Measurements from ENCODE around the gene MCUB.

DNA sequence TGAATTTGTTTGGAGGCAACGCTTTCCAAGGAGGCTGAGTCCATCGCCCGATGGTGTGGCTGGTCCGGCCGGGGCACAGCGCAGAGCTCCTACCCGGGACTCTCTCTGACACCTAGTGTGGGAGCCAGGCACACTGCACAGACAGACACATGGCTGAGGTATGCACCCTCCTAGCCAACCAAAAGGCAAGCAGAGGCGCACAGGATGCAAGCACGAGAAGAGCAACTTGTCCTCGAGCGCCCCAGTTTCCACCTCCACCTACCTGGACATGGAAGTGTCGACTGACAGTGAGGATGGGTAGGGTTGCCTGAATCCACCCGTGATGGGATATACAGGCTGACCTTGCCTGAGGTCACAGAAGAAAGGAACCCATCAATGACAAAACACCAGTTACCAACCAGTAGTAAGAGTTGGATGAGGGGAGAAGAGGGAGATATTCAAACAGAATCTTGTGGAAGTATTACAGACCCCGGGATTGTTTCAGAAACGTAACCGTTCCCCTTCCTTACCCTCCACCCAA, 87.3 kb downstream of the LEF1 start:
- RRBS, result 46% methylated on average over 3 of the region's 16 CpGs

DNA sequence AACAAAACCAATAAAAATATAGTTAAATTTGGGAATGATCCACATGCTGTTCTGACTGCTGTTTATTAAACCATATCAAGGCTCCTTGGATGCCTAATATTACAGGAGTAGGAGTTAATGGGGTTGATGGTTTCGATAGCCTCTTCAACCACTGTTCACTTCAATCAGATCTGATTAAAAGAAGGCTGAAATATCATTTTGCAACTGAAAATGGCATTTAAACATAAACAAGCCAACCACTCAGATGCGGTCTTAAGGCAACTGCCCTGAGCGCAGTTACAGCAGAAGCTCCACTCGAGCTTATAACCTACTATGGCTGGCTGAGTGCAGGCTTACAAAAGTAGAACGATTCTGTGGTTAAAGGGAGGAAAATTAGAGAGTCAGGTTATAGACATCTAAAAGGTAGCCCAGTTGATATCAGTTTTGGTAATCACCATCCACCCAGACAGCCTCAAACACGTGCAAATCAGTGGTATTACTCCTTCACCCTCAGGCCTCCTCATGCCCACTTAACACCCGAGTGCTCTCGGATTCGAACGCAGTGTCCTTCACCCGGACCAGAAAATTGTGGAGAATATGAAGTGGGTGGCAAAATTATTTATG, 3.2 kb downstream of the LEF1 start:
- RRBS, result no CpG with 5 or more reads among the region's 11 CpGs

GRCh38 chr4:108635622-108636438, 14.6 kb upstream of the OSTC start:
- RRBS, result no CpG with 5 or more reads among the region's 5 CpGs

GRCh38 chr4:108730548-108731020, 32.3 kb downstream of the ETNPPL start:
- RRBS, result no CpG with 5 or more reads among the region's 1 CpG

GRCh38 chr4:109559960-109560719, at the start of gene MCUB:
MCUB (plus strand) TSS chr4:109560246.
- RRBS, result 3% methylated on average over 16 of the region's 77 CpGs

GRCh38 chr4:109698602-109699019, 4.6 kb downstream of the CASP6 start:
- RRBS, result no CpG with 5 or more reads among the region's 2 CpGs

DNA sequence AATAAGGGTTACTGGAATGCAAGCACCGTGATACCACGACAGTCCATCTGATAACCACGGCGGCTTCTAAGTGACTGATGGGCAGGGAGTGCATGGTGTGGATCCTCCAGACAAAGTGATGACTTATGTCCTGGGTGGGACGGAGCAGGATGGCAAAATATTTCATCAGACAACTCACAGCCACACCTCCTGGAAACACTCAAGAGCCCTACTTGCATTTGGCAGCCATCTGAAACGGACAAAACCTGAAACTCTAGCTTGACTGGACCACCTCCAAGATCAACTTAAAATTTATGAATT, 25.8 kb downstream of the LRIT3 start:
- RRBS, result no CpG with 5 or more reads among the region's 6 CpGs

GRCh38 chr4:109874168-109874789, 26.4 kb downstream of the LRIT3 start:
- RRBS, result no CpG with 5 or more reads among the region's 6 CpGs

DNA sequence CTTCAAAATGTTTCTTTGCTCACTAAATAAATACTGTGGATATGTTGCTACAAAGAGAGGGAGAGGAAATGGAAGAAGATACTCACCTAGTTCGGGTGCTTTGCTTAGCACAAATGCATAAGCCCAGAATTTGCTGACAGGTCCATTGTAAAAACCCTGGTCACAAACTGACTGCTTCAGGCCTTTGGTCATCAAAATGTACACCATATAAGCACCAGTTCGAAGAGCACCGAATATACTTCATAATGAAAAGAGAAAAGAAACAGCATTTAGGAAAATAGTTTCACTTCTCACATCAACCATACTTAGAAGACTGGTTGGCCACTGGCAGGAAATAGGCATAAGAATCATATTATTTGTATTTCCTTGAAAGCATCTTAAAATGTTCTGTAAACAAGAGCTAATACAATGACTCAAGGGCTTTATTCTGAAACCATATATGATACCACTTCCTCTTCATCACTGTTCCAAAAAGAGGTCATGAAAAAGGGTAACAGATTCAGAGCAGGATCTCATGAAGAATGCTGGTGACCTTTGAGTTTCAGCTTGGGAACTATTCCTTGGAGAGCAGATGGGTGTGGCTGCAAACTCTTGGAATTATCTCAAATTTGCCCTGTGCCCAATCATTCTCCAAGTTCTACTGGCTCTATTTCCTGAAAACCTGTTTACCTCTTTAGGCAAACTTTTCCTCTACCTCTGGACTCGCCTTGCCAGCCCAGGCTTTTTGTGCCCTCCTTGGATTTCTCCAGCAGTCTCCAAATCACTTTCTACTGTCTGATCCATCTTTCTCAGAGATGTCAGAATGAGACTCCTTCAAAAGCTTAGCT, 138.7 kb downstream of the ELOVL6 start:
- RRBS, result no CpG with 5 or more reads among the region's 4 CpGs

GRCh38 chr4:110085102-110085658, 113.2 kb downstream of the ELOVL6 start:
- RRBS, result no CpG with 5 or more reads among the region's 2 CpGs

GRCh38 chr4:110197180-110198162, 944 bp downstream of the ELOVL6 start:
- RRBS, result 1% methylated on average over 4 of the region's 47 CpGs

DNA sequence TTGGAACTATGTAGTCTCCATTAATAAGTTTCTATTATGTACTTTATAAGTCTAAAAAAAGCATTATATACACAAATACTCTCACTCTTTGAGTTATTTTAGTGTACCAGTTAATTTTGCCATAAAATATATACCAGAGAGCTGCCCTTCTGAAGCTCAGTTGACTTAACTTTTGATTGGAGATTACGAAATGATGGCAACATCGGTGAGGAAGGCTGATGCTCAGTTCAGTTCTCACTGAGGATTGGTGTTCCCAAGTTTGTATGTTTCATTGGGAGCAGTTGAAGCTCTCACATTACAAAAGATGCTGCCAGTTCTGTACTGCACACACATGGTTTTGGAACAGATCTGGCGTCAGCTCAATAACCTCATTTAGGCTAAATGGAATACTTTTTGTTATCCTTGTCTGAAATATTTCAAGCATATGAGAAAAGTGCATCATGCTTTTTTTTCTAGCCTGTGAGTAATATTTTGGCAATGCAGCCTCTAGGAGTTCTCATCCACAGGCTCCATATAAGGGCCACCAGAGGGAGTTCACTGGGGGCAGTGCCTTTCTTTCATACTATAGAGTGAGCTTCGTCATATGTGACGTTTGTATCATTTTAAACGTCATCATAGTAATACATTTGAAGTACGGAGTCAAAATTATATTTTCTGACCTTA, 4.1 kb downstream of the ENPEP start:
- RRBS, result no CpG with 5 or more reads among the region's 7 CpGs

DNA sequence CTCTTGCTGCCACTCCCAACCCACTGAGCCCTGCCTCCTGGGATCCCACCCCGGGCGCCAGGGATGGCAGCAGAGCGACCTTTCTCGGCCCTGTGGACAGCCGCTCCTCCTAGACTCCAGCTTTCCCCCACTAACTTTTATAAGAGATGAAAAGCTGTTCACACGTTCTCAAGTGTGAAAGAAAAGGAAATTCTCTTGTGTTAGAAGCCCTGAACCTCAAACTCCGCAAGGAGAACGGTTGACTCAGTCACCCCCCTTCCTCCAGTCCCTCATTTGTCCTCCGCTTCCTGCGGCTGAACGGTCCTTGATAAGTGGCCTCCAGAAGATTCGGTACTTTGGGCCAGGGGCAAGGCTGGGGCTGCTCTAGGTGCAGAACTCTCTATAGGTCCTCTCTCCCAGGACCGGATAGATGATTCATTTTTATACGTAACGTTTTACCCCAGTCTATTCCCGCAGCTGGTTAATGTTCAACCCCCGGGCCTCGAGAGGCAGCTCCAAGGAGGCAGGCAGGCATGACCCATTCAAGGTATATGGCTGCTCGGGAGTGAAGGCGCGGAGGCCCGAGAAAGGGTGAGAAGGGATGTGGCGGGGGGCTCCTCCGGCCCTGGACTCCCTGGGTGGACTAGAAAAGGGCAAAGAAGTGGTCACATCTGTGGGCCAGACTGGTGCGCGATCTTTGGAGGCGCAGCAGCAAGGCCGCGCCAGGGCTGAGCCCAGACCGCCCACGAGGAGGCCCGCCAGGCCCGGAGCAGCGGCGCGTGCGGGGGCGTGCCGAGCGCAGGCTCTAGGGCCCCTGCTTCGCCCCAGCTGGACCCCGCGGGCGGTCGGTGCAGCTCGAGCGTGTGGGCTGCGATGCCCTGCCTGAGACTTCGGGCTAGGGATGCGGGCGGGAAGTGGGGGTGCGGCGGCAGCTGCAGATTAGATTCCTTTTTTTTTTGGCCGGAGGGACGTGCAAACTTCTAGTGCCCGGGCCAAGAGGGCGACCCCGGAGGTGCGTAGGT, 11.8 kb downstream of the PITX2 start:
- RRBS, result 14% methylated on average over 3 of the region's 59 CpGs

GRCh38 chr4:110628655-110629126, 5.8 kb upstream of the PITX2 start:
- RRBS, result no CpG with 5 or more reads among the region's 25 CpGs

DNA sequence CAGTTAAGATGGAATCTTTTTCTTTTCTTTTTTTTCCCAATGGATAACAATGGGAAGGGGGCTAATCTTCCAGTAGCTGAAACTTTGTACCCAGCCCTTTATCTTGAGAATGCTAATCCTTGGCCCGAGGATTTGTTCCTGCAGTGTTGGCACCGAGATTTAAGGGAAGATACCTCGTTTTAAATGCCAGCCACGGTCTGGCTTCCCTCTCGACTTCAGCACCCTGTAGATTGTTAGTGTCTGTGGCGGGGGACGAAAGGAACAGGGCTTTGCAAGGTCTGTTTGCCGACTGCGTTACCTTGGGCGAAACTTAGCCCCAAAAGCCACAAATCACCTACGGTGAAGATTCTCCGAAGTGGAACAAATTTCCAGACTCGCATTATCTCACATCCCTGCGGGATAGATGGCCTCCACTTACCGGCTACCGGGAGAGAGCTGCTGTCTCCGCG, 13.5 kb upstream of the PITX2 start:
- RRBS, result 10% methylated on average over 2 of the region's 18 CpGs

DNA sequence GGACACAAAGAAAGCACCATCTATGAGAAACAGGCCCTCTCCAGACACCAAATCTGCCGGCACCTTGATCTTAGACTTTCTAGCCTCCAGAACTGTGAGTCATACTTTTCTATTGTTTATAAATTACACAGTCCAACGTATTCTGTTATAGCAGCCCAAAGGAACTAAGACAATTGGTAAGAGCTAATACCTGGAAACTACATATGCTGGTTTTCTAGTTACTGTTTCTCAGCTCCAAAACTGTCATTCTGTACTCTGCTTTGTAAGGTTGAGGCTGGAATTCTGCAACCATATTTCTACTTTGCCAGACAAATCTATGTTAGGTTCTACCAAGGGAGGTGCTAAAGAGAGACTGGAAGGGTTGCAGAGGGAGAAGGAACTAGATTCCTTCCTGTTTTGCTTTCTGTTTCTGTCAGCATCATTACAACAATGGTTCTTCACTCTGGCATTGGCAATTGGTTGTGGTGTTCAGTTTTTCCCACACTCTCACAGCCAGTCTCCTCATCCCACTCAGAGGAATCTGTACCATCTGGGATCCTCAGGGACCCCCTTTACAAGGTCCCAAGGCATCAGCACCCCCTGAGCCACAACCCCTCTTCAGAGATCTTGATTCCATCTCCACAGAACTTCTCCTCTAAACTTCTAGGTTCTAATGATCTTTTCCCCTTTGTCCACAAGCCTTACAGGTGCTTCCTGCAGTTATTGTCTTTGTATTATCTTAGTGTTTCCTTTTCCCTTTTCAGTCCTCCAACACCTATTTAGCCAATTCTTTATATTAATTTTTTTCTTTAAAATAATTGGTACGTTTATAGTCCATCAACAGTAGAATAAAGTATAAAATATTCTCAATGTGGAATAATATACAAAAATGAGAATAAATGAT, 35.5 kb upstream of the FAM241A start:
- RRBS, result no CpG with 5 or more reads among the region's 3 CpGs

GRCh38 chr4:112284230-112284868, 1.4 kb downstream of the TIFA start:
- RRBS, result no CpG with 5 or more reads among the region's 8 CpGs

DNA sequence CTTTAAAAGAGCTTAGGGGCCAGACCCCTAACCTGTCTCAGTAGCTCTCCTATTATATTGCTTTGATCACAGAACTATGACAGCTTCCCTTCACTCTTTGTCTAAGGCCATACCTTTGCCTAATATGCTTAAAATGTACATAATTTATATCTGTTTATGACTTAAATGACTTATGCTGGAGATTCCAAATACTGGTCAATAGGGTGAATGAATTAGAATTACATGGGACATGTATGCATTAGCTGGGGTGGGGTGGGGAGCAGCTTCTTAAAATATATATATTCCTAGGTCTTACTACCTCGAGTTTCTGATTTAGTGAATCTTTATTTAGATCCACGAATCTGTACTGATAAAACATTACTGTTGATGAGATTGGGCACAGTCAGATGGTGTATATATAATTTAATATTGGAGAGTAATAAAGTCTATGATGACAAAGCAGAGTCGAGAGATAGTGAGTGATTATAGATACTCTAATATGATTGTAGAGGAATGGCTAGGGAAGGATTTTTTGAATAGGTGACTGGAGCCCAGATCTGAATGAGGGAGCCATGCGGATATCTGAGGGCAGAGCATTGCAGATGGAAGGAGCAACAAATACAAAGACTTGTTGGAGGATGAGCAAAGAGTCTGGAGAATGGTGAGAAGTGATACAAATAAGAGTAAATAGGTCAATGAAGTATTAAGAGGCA, 100.5 kb downstream of the ALPK1 start:
- RRBS, result no CpG with 5 or more reads among the region's 4 CpGs

- RRBS, result 4% methylated on average over 12 of the region's 73 CpGs
Observed at GRCh38 chr4:112705912-112707254, 69.4 kb downstream of the LARP7 start.

GRCh38 chr4:112817573-112818478, 180.9 kb downstream of the LARP7 start:
- RRBS, result no CpG with 5 or more reads among the region's 16 CpGs